ENCODE measurements around the genes PLEKHB2 and NCKAP5.

- PRO-cap, result bidirectional peak, plus-strand start at chr2:131105006, minus-strand start at chr2:131104970; bidirectional peak, plus-strand start at chr2:131105305, minus-strand start at chr2:131105235
These were observed at the start of gene PLEKHB2 for GRCh38 chr2:131104242-131105539. PLEKHB2 (plus strand) TSS chr2:131105336.

GRCh38 chr2:131486420-131487068, 5.7 kb downstream of the MZT2A start:
- PRO-cap, result no peak

GRCh38 chr2:131491422-131491625, 873 bp downstream of the MZT2A start:
- PRO-cap, result no peak

- PRO-cap, result no peak
These were observed 141.4 kb downstream of the CCDC74A start for GRCh38 chr2:131669043-131669502.

- PRO-cap, result no peak
These were observed 22.2 kb downstream of the GPR39 start for GRCh38 chr2:132438558-132439508.

DNA sequence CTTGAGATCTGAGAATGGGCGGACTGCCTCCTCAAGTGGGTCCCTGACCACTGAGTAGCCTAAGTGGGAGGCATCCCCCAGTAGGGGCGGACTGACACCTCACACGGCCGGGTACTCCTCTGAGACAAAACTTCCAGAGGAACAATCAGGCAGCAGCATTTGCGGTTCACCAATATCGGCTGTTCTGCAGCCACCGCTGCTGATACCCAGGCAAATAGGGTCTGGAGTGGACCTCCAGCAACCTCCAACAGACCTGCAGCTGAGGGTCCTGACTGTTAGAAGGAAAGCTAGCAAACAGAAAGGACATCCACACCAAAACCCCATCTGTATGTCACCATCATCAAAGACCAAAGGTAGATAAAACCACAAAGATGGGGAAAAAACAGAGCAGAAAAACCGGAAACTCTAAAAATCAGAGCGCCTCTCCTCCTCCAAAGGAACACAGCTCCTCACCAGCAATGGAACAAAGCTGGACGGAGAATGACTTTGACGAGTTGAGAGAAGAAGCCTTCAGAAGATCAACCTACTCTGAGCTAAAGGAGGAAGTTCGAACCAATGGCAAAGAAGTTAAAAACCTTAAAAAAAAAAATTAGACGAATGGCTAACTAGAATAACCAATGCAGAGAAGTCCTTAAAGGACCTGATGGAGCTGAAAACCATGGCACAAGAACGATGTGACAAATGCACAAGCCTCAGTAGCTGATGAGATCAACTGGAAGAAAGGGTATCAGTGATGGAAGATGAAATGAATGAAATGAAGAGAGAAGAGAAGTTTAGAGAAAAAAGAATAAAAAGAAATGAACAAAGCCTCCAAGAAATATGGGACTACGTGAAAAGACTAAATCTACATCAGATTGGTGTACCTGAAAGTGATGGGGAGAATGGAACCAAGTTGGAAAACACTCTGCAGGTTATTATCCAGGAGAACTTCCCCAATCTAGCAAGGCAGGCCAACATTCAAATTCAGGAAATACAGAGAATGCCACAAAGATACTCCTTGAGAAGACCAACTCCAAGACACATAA, 113.2 kb downstream of the GPR39 start:
- PRO-cap, result no peak

DNA sequence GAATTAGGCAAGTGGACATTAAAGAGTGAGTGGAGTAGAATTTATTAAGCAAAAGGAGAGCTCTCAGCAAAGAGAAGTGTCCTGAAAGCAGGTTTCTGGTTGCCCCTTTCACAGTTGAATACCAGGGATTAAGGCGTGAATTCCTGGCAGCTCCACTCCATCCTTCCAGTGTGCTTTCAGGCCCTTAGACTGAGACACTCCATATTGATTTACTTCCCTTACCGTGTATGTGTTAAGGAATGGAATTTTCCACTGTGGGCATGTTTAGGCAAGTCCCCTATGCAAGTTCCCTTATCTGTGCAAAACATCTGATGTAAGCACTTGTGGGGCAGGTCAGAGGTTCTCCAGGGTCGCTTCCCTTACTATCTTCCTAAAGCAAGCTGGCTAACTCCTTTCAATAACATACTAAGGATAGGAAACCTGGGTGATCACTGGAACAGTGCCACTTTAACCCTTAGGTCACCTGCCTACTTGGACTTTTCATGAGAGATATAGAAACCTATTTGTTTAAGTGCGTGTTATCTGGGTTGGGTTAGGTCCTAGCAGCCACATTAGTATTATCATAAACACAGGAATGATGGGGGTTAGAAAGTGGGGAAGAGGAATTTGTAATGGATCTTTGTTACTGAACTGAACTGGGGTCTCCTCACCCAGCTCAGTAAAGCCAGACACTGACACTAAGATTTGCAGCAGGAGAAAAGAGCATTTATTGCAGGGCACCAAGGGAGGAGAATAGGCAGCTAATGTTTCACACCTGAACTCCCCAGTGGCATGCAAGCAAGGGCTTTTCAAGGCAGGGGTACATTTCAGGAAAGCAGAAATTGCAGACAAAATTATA, 126.7 kb downstream of the LYPD1 start:
- PRO-cap, result no peak

- PRO-cap, result no peak
These were observed 24.8 kb downstream of the LYPD1 start for GRCh38 chr2:132645124-132645606.

DNA sequence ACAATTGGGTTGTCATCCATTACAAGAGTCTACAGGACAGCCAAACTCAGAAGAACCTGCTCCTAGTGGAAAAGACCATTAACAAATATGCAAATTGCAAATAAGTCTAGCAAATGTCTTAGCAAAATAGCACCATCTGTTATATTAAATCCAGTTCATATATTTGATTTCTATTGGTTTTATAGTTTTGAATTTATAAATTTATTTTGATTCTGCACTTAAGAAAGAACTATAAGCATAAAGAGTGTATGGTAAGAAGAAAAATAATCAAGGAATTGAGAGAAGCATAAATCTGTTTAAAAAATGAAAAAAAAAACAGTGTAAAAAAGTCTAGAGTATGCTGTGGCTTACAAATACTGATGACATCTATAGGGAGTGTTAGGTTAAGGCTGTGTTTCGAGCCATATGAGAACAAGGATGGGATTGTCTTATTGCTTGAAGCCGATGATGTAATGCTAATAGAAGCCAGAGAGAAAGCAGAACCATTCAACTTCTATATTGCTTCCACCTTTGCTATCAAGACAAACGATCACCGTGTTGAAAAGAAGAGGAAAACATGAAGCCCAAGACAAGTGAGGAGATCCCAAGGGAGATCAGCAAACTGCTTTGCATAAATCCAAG, 206.4 kb downstream of the NCKAP5 start:
- PRO-cap, result no peak

GRCh38 chr2:133568006-133568901, at the start of gene NCKAP5:
NCKAP5 (minus strand) TSS chr2:133568463.
- PRO-cap, result unidirectional peak, minus-strand start at chr2:133568458

DNA sequence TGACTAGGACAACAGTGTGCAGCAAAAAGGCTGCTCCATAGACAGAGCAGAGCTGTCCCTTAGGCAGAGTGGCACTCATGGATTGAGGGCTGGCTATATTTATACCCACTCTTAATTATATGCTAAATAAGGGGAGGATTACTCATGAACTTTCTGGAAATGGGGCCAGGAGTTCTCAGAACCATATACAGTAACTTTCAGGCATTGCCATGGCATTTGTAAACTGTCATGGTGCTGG, 279.6 kb upstream of the MGAT5 start:
- PRO-cap, result no peak

DNA sequence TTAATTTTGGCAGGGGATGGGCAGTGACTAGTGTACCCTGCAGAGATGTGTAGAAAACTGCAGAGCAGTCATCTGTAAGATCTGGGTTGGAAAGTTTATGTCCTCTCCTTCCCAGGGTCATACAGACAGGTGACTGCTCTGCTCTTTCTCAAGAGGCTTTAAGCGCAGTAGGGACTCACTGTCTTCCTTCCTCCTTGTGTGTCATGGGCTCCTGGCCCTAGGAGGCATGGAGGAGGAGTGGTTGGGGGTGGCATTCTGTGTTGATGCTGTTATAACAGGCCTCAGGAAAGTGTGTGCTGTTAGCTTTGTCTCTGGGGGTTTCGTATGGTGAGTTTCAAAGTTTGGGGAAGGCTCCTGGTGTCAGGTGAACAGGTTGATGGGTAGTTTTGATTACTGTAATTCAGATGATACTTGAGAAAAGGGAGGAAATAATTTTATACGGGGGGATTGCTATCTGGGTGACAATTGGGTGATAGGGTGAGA, 130.5 kb upstream of the MGAT5 start:
- PRO-cap, result no peak

- PRO-cap, result no peak
These were observed 48.5 kb upstream of the MGAT5 start for GRCh38 chr2:134205141-134205970.

- PRO-cap, result no peak
These were observed 8.8 kb downstream of the MGAT5 start for GRCh38 chr2:134262432-134263332.

DNA sequence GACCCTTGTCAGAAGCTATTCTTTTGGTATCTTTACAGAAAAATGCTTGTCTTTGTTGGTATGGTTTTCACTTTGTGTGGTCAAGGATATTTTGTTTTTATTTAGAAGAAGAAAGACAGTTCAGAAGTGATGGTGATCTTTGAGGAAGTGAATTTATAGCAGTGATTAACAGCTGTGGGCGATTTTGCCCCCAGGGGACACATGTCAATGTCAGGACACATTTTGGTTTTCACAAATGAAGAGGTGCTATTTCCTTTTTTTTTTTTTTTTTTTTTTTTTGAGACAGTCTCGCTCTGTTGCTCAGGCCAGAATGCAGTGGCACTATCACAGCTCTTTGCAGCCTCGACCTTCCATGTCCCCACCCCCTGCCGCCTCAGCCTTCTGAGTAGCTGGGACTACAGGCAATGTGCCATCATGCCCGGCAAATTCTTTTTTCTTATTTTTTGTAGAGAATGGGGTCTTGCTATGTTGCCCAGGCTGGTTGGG, 21.5 kb downstream of the MGAT5 start:
- PRO-cap, result no peak

- PRO-cap, result no peak
These were observed 74.6 kb downstream of the MGAT5 start for GRCh38 chr2:134328357-134328941.

- PRO-cap, result no peak
These were observed 167.7 kb downstream of the MGAT5 start for GRCh38 chr2:134421504-134422097.

- PRO-cap, result no peak
These were observed 187.4 kb downstream of the MGAT5 start for GRCh38 chr2:134441026-134441840.

GRCh38 chr2:134656341-134657052, 62.3 kb downstream of the TMEM163 start:
- PRO-cap, result no peak

DNA sequence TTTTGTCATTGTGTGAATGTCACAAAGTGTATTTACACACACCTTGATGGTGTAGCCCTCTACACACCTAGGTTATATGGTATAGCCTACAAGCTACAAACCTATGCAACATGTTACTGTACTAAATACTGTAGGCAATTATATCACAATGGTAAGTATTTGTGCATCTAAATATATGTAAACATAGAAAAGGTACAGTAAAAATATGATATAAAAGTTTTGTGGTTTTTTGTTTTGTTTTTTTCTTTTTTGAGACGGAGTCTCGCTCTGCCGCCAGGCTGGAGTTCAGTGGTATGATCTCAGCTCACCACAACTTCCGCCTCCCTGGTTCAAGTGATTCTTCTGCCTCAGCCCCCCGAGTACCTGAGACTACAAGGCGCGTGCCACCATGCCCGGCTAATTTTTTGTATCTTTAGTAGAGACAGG, 83.7 kb upstream of the UBXN4 start:
- PRO-cap, result no peak

Measured in duodenum (tissue), 1 donor.